CMK (cell line): ENCODE results near the gene ANXA5.

GRCh38 chr4:121381292-121381642 is 449 bp upstream of the QRFPR start:
- RRBS: no CpG with 5 or more reads among the region's 4 CpGs

DNA sequence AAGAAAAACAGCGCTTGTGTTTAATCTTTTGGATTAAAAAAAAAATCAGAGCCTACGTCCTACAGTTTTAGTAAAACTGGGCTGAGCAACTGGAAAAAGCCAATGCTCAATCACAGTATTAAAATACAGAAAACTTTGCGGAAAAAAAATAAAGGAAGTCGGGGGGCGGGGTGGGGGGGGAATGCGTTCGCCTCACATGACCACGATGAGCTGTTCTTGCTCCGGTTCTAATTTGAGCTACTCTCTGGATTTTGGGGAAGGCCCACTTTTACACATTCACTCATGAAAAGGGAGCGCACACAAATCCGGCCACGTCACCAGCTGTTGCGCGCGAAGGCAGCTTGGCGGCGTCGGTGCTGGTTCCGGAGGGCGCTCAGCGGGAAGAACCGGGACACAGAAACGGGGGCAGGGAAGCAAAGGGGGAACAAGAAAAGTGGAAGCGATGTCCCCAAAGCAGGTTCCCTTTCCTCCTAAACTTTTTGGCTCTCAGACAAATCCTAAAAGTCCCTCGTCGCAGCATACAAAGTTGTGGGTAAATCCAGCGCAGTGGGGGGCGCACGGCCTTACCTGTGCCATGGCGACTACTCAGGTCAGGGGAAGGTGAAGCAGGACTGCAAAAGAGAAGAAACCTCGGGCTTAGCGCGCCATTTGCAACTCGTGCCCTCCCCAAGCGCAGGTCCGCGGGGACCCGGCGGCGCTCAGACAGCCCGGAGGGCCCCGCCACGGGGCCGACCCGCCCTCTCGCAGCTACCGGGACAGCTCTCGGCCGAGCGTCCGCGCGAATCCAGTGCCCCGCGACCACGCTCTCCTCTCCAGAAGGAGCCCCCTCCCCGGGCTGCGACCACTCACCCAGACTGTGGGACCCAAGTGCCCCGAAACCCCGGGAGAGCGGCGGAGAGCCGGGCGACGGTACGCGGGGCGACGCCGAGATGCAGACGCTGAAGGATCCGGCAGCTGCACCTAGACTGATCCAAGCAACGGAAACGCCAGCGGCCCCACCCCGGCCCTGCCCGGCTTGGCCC is at the start of gene ANXA5:
ANXA5 (minus strand) TSS at position 967 of the 1,022 bp plus-strand sequence.
- RRBS: 2% methylated on average over 44 of the region's 77 CpGs

- RRBS: no CpG with 5 or more reads among the region's 6 CpGs
These were observed 1.0 kb upstream of the SMIM43 start for GRCh38 chr4:121765971-121766363.

DNA sequence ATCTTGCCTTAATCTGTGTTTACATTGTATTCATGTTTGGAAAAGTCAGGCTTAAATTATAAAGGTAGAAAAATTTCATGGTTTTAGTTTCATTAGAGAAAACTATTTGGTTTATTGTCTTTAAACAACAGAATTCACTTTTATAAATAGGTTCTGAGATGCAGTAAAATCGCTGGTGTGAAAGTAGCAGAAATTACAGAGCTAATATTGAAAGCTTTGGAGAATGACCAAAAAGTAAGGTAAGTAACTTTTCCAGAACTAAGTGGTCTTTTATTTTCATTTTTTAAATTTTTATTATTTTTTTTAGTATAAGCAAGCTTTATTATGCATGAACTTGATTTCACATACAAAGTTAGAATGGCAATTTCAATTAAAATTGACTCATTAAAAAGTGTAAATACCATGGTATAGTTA is 10.3 kb downstream of the EXOSC9 start:
- RRBS: no CpG with 5 or more reads among the region's 1 CpG

- RRBS: no CpG with 5 or more reads among the region's 4 CpGs
These were observed 4.3 kb downstream of the CCNA2 start for GRCh38 chr4:121819094-121820062.

DNA sequence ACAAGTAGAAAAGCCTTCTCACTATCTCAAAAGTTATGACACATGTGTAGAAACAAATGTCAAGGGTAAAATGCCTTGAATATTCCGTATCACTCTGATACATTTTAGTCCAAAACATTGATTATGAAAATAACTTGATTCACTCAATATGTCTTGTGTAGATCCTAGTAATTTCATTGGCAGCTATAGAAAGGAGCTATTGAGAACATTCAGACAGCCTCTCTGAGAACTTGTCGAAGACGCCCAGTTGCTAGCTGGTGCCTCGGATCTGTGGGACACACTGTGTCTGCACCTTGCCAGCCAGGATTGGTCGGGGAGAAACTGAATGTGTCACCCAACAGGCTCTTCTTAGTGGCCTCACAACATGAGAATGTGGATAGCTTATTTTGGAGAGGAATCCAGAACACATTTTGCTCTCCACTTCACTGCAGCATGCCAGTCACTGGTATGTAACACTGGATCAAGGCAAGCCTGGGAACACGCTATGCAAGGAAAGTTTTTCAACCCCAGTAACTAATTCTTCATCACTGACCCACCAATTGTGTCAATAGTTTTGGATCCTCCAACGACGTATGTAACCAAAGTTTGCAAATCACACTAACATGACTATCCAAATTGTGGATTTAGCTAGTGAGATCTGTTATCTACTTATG is 89.4 kb upstream of the TRPC3 start:
- RRBS: no CpG with 5 or more reads among the region's 8 CpGs

- RRBS: no CpG with 5 or more reads among the region's 4 CpGs
These were observed 3.6 kb downstream of the BLTP1 start for GRCh38 chr4:122155586-122156277.

GRCh38 chr4:122294487-122295279 is 84.1 kb upstream of the ADAD1 start:
- RRBS: no CpG with 5 or more reads among the region's 4 CpGs

- RRBS: no CpG with 5 or more reads among the region's 1 CpG
These were observed 33.5 kb upstream of the ADAD1 start for GRCh38 chr4:122345226-122345871.

- RRBS: no CpG with 5 or more reads among the region's 2 CpGs
These were observed 31.3 kb upstream of the ADAD1 start for GRCh38 chr4:122347345-122347991.

- RRBS: no CpG with 5 or more reads among the region's 5 CpGs
These were observed 29.3 kb upstream of the ADAD1 start for GRCh38 chr4:122349406-122350028.

- RRBS: 86% methylated on average over 1 of the region's 40 CpGs
These were observed 328 bp downstream of the ADAD1 start for GRCh38 chr4:122379078-122379599.

- RRBS: no CpG with 5 or more reads among the region's 3 CpGs
These were observed 17.1 kb downstream of the BBS12 start for GRCh38 chr4:122749400-122750249.

- RRBS: 3% methylated on average over 61 of the region's 108 CpGs
These were observed 583 bp downstream of the FGF2 start for GRCh38 chr4:122826922-122827905.

DNA sequence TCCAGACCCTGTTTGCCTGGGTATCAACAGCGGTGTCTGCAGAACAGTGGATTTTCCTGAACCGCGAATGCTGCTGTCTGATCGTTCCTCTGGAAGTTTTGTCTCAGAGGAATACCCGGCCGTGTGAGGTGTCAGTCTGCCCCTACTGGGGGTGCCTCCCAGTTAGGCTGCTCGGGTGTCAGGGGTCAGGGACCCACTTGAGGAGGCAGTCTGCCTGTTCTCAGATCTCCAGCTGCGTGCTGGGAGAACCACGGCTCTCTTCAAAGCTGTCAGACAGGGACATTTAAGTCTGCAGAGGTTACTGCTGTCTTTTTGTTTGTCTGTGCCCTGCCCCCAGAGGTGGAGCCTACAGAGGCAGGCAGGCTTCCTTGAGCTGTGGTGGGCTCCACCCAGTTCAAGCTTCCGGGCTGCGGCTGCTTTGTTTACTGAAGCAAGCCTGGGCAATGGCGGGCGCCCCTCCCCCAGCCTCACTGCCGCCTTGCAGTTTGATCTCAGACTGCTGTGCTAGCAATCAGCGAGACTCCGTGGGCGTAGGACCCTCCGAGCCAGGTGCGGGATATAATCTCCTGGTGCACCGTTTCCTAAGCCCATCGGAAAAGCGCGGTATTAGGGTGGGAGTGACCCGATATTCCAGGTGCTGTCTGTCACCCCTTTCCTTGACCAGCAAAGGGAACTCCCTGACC is 22.2 kb downstream of the SPATA5 start:
- RRBS: no CpG with 5 or more reads among the region's 24 CpGs

DNA sequence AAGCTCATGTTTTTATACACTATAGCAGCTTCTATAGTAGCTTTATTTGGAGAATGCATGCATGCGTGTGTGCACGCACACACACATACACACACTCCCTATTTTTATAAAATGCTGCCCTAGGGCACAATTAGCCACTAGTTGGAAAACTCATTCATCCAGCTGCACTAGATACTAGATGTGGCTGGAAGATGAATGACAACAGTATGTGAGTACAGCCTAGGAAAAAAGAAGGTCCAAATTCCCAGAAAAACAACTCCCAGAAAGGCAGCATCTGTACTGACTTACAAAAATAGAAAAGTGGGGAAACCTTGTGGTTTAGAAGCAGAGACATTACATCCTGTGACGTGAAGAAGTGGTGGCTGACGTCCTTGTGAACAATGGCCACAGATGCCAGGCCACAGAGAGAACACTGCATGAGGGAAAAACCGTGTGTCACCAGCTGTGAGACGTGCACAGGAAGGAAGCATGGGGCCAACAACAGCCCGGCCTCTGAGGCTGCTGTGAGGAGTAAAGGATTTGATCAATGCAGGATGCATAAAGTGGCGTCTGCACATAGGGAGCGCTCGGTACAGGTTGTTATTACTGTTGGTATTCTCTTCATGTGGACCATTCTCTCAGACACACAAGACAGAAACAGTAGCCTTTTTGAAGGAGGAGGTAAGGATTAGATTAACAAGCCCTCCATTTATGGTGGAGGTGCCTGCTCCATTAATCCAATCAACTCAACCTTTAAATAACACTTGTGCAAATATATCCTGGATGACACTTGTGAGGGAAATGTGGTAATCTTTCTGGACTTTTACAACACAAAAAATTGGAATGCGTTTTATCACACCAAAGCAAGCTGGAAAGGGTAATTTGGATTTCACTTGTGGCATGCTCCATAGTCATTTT is 81.3 kb downstream of the SPRY1 start:
- RRBS: no CpG with 5 or more reads among the region's 11 CpGs

- RRBS: no CpG with 5 or more reads among the region's 12 CpGs
These were observed 108.3 kb downstream of the SPRY1 start for GRCh38 chr4:123504864-123505421.

DNA sequence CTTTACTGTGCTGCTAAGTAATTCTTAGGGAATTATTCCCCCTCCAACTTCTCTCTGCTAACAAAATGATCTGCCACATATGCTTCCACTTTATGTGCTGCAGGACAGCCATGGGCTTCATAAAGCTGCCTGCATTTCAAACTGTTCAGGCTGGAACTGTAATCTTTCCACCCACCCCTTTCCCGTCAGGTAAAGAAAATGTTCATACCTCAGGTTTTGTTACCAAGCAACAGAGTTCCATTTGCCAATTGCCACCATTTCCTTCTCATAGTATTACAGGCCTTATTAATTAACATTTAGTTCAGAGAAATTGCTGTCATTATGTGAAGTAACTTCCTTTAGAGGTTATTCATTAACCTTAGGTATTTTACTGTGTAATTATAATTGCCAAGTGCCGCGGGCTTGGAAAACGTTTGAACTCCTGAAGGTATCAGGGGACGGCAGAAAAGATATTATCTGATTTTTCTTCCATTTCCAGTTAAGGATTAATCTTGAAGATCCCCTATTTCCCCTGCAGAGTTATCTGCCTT is 149.5 kb downstream of the SPRY1 start:
- RRBS: no CpG with 5 or more reads among the region's 5 CpGs

GRCh38 chr4:123599576-123600336 is 203.2 kb downstream of the SPRY1 start:
- RRBS: no CpG with 5 or more reads among the region's 3 CpGs

- RRBS: no CpG with 5 or more reads among the region's 4 CpGs
These were observed 224.8 kb downstream of the SPRY1 start for GRCh38 chr4:123621288-123621904.